Epithelial cell of alveolus of lung (primary cell): ENCODE results near the gene ADCY4.

GRCh38 chr14:24177614-24178109 lies 5.8 kb downstream of the REC8 start:
- RAMPAGE, long total RNA: no peak
- RRBS: no CpG with 5 or more reads among the region's 7 CpGs

- RAMPAGE, long total RNA: no peak
- RRBS: no CpG with 5 or more reads among the region's 8 CpGs
Measured at GRCh38 chr14:24189531-24189936, 918 bp upstream of the IPO4 start.

GRCh38 chr14:24257922-24258860 lies 4.8 kb downstream of the TGM1 start:
- RAMPAGE, long total RNA: no peak
- RRBS: no CpG with 5 or more reads among the region's 18 CpGs

DNA sequence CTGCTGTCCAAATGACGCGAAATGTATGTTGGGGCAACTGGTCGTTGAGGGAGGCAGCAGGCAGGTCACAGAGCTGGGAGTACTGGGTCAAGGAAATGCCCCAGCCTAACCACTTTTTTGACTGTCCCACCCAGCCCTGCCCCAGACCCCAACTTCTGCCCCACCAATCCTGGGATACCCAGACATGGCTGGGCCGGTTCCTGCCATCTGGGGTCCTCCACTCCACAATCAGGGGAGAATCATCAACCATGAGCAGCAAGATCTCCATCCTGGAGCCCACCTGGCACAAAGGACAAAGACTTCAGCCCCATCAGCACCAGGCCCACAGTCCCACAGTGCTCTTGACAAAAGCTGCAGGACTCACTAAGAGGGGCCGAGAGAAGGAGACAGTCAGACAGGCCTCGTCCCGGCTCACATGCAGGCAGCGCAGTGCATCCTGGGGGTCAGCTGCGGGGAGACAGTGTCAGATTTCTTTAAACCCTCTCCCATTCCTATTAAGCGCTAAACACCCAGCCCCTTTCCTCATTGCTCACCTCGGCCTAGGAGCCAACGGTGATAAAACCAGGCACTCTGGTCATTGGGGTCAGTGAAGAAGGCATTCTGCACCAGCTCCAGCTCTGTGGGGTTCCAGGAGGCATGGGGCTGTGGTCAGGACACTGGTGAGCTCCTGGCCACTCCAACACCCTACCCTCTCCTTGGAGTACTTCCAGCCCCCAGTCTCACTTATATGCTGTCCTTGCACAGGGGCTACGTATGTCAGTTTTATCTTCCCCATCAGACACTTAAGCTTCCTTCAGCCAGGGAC lies 2.6 kb downstream of the RABGGTA start:
- RAMPAGE, long total RNA: no peak
- RRBS: no CpG with 5 or more reads among the region's 13 CpGs

GRCh38 chr14:24298243-24298689 lies 1.3 kb downstream of the DHRS1 start:
- RAMPAGE, long total RNA: no peak
- RRBS: no CpG with 5 or more reads among the region's 3 CpGs

GRCh38 chr14:24303486-24304249 lies 4.0 kb downstream of the NOP9 start:
- RAMPAGE, long total RNA: no peak
- RRBS: no CpG with 5 or more reads among the region's 12 CpGs

DNA sequence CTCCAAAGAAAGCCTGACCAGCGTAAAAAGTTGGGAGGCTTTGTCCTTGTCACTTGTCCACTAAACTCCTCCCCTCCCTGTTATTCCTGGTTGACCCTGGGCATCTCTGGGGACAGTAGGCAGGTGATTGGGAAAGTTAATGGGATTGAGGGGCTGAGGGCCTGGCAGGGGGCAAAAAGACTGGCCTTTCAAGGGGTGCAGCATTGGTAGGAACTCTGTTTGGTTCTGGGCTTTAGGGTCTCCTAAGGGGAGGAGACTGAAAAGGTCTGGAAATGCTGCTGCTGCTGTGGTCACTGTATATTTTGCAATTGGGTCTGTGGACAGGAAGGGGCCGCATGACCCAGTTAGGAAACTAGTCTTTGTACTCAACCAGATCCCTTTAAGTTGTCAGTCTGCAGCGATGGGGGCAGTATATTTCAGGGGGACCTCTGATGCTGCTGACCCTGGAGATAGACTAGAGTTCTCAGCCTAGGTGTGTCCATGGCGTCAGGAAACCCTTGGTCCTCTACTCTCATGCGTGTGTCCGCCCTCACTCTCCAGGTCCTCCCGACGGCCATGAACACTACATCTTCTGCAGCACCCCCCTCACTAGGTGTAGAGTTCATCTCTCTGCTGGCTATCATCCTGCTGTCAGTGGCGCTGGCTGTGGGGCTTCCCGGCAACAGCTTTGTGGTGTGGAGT lies 3.9 kb downstream of the LTB4R start:
- RAMPAGE, long total RNA: no peak
- RRBS: no CpG with 5 or more reads among the region's 10 CpGs

- RAMPAGE, long total RNA: no peak
- RRBS: 29% methylated on average over 6 of the region's 41 CpGs
Measured at GRCh38 chr14:24316475-24317086, 5.3 kb downstream of the LTB4R start.

DNA sequence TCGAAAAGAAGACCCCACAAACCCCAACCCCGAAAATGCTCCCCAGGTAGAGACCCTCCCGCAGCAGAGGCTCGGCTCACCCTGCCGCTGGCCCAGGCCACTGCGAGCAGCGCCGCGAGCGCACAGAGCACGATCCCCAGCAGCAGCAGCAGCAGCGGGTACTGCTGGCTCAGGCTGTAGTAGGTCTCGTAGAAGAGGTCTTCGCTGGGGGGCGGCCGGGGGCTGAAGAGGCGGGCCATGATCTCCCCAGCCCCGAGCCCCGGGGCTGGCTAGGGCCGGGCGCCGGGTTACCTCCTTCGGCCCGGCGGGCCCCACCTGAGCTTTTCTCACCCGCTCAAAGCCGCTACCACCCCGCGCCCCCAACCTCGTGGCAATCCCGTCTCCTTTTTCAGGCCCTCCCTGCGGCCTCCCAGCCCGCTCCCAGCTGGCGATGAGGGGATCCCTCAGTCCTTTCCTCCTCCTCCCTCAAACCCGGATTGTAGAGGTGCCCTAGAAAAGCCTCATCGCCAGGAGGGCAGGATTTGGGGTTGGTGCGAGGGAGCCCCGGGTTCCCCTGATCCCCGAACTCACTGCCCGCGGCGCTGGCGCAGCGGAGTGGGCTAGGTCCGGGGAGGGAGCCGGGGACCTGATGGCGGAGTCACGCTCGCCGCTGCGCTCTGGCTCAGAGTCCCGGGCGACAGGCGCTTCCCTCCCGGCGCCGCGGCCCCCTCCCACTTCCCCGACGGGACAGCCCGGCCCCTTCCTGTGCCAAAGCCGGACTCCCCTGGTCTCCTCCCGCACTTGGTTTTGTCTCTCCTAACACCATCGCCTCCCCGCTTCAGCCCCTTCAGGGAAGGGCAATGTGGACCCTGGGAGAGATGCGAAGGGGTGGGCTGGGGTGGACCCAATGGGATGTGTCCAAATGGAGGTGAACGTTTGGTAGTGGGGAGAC lies at the start of gene ADCY4:
Gene ADCY4, minus strand, starts transcription at position 658 of the 931 bp plus-strand sequence.
- RAMPAGE, long total RNA: no peak
- RRBS: 2% methylated on average over 29 of the region's 67 CpGs

DNA sequence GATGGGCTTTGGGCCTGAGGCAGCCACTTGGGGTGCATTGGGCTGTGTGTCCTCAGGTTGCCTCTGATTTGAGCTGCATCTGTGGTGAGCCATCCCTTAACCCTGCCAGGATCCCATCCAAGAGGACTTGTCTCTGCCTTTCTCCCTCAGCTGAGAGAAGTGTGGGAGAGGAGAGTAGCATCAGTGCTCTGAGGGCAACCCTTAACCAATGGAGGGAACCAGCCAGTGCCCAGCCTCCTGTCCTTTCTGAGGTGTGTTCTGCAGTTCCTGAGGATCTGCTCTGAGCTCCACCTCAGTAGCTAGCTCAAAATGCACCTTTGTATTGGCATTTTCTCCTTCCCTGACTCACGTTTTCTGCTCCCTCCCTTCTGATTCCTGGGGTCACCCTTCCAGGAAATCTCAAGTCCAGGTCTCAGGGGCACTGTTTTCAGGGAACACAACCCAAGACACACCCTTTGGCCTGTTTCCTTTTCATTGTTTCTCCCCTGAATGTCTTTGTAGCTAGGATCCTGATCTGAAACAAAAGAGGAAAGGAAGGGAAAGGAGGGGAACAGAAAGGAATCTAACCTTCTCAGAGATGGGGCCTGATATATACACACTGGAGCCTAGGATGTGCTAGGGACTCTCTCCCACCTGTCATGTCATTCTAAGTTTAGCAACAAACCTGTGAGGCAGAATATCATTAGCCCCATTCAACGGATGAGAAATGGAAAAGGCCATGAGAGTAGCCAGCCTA lies 7.3 kb upstream of the RIPK3 start:
- RAMPAGE, long total RNA: no peak
- RRBS: no CpG with 5 or more reads among the region's 2 CpGs

GRCh38 chr14:24367425-24367754 lies 594 bp upstream of the NFATC4 start:
- RAMPAGE, long total RNA: no peak
- RRBS: no CpG with 5 or more reads among the region's 11 CpGs

DNA sequence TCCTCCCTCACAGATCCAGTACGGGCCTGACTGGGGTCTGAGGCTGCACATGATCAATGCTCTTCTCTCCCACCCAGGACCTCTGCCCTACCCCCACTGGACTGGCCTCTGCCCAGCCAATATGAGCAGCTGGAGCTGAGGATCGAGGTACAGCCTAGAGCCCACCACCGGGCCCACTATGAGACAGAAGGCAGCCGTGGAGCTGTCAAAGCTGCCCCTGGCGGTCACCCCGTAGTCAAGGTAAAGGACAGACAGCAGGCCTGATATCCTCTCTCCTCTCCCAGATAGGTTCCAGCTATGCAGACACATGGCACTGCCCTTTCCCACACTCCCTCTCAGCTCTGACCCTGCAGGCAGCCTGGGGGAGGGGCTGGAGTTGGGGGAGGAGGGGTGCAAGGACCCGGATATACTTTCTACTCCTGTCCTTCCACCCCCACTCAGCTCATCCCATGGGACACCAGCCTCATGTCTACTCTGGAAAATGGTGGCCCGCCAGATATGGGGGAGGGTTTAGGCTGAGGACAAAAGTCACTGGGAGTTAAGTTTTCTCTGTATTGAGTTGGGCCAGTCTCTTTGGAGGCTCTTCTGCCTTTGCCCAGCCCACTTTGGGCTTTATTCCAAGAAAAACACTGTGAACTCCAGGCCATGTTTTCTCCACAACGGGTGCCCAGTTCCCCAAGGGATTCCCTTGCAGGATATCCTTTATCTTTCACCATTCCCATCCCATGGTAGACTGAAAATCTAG lies 4.6 kb downstream of the NFATC4 start:
- RAMPAGE, long total RNA: no peak
- RRBS: no CpG with 5 or more reads among the region's 9 CpGs

DNA sequence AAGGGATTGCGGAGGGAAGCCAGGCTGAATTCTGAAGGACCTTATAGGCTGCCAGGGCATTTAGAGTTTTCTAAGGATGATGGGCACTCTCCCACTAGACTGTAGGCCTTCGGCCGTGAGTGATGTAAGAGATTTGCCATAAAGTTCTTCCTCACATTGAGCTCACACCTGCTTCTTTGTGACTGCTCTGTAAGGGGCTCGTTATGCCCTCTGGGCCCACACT lies 12.2 kb downstream of the NFATC4 start:
- RAMPAGE, long total RNA: no peak
- RRBS: no CpG with 5 or more reads among the region's 4 CpGs

GRCh38 chr14:24437279-24437997 lies 5.1 kb downstream of the SDR39U1 start:
- RAMPAGE, long total RNA: no peak
- RRBS: no CpG with 5 or more reads among the region's 6 CpGs

GRCh38 chr14:24437998-24438577 lies 4.5 kb downstream of the SDR39U1 start:
- RAMPAGE, long total RNA: no peak
- RRBS: no CpG with 5 or more reads among the region's 8 CpGs

GRCh38 chr14:24481512-24482126 lies 26.4 kb downstream of the CMA1 start:
- RAMPAGE, long total RNA: no peak
- RRBS: 20% methylated on average over 2 of the region's 20 CpGs

DNA sequence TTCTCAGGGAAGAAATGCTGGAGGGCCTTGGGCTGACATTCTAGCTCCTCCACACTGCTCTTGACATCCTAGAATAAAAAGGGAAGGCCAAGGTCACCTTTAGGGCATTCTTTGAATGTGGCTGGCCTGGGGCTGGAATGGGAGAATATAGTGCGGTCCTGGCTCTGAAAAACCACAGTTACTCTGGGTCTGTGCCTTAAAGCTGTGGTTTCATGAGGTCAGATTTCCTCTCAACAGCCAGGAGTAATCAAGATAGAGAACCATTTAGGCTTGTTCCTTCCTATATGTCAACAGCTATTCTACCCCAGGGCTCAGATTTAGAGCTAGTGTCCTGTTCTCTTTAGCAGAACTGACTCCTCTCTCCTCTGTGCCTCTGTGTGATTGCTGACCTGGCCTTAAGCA lies 24.2 kb downstream of the CMA1 start:
- RAMPAGE, long total RNA: no peak
- RRBS: no CpG with 5 or more reads among the region's 1 CpG

GRCh38 chr14:24965987-24966703 lies 83.8 kb downstream of the STXBP6 start:
- RAMPAGE, long total RNA: no peak
- RRBS: no CpG with 5 or more reads among the region's 3 CpGs

DNA sequence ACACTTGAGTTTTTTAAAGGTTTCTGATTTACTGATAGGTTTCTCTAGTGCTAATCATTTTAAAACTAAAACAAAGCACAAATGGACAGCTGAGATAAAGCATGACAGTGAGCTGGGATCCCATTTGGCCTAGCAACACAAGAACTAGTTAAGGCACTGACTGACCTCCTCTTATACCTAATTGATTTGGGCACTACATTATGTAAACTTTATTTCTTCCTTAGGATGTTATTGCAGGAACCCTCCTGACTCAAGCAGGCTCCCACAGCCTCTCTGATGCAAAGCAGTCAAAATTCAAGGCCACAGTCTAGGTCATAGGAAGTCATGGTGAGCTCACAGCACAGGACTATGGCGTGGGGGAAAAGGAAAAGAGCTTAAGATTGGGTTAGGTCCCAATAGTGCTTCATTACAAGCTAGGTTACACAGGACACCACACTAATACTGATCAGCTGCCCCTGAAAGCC lies 3.5 kb downstream of the STXBP6 start:
- RAMPAGE, long total RNA: no peak
- RRBS: no CpG with 5 or more reads among the region's 1 CpG

GRCh38 chr14:25111006-25111746 lies 61.2 kb upstream of the STXBP6 start:
- RAMPAGE, long total RNA: no peak
- RRBS: no CpG with 5 or more reads among the region's 2 CpGs